GM06990 (cell line): Measurements from ENCODE around the gene GOLGA1.

GRCh38 chr9:123136043-123136748 lies 102.7 kb downstream of the GPR21 start:
- RRBS, result no CpG with 5 or more reads among the region's 5 CpGs

- RRBS, result no CpG with 5 or more reads among the region's 7 CpGs
Observed at GRCh38 chr9:123137736-123138880, 104.6 kb downstream of the GPR21 start.

- RRBS, result no CpG with 5 or more reads among the region's 12 CpGs
Observed at GRCh38 chr9:123377260-123377738, 21.3 kb downstream of the CRB2 start.

DNA sequence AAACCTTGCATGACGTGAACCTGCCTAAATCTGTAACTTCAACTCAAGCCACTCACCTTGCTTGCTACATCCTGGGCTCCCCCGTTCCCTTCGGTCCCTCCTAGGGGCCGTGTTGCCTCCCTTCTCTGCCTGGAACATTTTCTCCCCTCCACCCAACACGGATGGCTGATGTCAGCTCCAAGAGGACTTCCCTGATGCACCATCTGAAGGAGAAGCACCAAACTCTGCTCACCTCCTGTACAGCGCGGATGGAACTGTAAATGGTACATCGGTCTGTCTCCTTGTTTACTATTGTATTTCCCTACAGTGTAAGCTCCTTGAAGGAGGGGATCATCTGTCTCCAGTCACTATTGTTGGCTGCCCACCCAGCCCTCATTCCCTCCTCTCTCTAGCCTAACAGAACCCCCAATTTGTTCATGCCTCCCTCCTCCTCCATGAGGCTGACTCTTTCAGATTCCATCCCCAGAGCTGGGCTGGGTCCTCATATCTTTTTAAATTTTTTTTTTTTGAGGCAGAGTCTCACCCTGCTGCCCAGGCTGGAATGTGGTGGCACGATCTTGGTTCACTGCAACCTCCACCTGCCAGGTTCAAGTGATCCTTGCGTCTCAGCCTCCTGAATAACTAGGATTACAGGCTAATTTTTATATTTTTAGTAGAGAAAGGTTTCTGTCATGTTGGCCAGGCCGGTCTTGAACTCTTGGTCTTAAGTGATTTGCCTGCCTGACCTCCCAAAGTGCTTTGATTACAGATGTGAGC lies 163.1 kb downstream of the CRB2 start:
- RRBS, result no CpG with 5 or more reads among the region's 11 CpGs

DNA sequence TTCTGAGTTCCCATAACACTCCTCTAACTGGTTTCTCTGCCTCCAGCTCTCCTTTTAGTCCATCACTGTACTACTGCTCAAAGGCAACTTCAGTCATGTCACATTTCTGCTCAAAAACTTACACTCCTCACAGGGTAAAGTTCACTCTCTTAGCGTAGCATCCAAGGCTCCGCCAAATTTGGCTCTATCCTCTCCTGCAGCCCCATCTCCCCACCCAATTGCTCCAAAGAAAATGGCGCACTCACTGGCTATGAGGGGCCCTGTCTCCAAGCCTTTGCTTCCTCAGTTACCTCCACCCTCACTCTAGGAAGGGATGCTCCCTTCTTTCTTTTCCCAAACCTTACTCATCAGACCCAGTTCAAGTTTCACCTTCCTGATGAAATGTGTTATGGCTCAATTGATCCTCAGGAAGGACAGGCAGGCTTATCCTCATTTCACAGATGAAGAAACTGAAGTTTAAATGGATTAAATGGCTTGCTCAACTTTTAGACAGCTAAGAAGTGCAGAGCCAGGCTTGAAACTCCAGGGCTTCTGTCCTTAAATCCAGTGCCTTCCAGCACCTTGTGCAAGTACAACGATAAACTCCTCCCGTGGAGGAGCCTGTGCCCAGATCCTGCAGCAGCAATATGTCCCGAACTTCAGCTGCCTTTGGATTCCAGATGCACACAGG lies 199.3 kb downstream of the CRB2 start:
- RRBS, result no CpG with 5 or more reads among the region's 6 CpGs

- RRBS, result no CpG with 5 or more reads among the region's 5 CpGs
Observed at GRCh38 chr9:124137718-124138087, 120.0 kb upstream of the NEK6 start.

DNA sequence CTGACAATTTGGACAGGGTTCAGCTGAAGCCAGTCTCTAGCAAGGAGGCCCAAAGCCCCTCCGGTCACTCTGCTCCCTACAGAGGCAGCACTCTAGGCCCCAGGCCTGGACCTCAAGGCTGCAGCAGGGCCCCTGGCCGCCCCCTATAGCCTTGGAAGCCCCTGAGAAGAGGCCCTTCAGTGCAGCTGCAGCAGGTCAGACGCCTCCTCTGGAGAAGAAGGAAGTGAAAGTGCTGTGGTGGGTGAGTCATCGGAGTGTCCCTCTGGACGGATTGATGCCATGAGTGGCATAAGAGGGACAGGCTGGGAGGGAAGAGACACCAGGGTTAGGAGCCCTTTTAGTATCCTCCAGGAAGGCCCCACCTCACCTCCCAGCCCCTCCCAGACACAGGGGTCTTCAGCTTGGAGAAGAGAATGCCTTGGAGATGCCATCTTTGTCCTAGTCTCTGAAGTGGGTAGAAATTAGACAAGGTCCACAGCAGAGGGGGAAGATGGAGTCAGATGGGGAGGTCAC lies 39.0 kb upstream of the NEK6 start:
- RRBS, result no CpG with 5 or more reads among the region's 5 CpGs

DNA sequence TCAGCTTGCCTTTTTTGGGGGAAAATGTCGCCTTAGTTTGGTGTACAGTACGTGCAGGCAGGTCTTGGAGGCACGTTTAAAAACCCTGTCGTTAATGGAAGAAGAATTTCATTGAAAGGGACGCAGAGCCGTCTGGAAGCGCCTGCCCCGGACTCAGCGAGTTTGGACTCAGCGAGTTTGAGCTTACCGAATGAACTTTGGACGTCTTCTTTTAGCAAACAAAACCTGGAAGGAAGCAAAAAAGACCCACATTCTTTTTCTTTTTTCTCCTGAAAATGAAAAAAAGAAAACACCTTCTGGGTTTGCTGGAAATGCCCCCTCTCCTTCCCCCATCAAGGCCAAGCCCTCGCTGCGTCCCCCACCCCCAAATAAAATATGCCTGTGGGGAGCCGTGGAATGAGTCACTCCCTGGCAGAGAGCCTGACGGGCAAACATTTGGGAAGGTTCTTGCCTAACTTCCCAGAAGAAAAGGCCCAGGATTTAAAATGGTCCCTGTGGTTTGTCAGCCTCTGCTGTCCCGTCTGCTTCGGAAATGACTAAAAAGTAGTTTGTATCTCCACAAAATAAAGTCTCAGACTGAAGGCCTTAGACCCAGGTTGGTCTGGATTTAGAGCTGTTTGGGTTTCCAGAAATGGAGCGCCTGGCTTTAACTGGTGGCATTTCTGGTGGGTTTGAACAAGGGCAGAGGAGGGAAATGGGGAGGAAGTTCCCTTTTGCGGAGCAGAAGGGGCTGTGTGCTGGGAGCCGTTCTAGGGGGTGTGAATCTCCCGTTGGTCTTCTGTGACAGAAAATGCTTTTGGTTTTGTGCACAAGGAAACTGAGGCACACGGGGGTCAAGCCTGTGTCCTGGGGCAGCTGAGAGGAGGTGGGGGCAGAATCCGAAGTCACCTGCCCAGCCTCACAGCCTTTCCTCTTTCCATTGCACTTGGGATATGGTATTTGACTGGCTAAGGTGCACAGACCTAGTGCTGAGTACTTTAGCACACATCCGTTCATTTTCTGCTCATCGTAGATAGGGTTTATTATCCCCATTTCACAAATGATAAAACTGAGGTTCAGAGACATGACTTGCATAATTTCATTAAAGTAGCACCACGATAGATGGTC lies 1.9 kb downstream of the NEK6 start:
- RRBS, result no CpG with 5 or more reads among the region's 27 CpGs

- RRBS, result no CpG with 5 or more reads among the region's 26 CpGs
Observed at GRCh38 chr9:124285759-124286983, 28.4 kb downstream of the NEK6 start.

DNA sequence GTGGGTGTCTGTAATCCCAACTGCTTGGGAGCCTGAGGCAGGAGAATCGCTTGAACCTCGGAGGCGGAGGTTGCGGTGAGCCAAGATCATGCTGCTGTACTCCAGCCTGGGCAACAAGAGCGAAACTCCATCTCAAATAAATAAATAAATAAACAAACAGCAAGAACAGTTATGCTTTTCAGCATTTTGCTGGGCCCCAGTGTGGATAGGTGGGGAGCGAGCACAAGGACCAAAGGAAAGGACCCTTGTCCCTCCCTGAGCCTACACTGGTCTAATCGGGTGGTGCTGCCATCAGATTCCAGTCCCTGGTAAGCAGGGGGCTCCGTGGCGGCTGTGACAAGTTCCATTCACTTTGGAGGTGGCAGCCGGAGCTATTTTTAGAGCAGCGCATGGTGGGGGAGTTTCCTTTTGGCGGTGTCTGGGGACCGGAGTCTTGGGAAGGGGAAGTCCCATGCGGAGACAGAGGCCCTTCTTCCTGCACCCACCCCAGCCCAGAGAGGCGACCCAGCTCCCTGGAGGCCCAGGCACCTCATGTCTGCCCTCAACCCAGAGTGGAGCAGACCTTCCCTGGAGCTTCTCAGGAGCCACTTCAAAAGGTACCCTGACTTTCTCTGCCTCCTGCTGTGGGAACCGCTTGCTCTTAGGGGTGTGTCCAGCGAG lies 33.9 kb downstream of the NEK6 start:
- RRBS, result 6% methylated on average over 4 of the region's 17 CpGs

GRCh38 chr9:124355289-124355970 lies 59.8 kb downstream of the PSMB7 start:
- RRBS, result no CpG with 5 or more reads among the region's 15 CpGs

- RRBS, result no CpG with 5 or more reads among the region's 4 CpGs
Observed at GRCh38 chr9:124371736-124372547, 43.3 kb downstream of the PSMB7 start.

DNA sequence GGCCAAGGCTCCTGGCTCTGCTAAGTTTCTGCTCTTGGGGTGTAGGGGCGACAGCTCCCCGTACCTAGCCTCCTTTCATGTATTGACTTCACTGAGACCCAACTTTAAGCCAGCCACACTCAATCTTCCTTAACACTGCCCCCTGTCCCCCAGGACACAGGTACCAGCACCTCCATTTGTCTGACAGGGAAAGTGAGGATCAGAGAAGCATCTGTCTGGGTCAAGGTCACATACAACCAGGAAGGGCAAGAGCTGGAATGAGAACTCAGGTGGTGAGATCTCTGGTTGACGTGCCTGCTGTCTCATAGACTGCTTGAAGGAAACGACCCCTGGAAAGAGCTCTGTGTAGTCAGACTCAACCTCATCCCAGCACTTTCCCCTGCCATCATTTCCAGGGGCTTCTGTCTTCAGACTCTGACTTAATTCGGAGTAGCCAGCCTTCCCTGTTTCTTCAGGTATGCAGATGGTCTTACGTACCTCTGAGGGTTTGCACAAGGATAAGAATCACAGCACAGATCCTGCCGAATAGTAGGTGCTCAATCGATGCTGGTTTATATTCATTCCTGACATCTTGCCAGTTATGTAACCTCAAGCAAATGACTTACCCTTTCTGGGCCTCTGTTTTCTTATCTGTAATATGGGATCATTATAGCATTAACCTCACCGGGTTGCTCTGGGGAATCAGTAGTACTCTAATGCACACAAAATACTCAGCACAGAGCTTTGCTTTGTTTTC lies 7.4 kb upstream of the NR5A1 start:
- RRBS, result no CpG with 5 or more reads among the region's 9 CpGs

DNA sequence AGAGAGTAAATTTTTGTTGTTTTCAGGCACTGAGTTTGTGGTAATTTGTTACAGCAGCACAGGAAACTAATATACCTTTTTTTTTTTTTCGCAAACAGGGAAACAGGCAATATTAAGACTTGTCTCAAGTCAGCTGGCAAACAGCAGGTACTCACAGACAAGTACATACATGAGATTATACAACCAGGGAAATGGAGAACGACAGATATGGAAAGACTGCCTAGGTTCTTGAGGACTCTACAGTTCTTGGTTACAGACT lies 49.5 kb upstream of the NR5A1 start:
- RRBS, result no CpG with 5 or more reads among the region's 2 CpGs

DNA sequence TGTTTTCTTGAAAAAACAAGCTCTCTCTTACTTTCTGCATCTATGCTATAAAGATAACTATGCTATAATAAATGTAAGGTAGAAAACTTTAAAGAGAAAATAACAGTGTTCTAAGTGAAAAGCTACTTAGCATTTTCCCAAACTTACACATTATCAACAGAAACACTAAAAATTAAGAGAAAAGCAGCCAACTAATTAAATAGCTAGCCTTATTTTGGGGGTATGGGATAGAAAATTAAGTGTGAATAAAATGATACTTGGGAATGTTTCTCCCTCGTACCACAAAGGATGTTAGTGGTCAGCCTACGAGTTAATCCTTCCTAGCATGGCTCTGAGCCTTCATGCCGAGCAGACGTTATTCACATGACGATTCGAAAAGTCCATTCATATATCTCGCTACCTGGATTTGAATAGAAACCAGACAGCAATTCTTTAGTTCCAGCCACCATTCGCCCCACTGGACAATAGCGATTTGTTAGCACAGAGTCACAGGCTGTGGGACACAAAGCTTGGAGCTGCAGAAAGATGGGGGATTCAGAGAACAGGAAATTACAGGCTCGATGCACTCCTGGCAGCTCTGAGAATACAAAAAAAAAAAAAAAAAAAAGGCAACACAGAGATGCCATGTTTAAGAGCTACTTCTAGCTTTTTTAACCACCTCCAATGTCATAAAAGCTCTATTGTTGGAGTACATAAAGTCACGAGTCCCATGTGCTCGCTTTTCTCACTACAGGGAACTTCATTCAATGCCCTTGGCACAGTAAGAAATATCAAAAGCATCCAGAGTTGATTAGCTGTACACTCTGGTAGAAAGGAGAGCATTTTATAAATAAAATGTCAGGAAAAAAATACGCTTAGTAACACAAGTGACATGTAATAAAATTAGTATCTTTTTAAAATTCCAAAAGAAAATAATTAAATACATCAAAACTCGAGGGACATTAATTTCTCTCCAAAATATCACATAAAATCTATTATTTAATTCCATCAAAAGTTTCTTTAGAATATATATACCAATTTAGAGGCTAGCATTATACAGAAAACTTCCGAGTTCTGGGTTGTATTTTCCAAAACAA lies 110.7 kb downstream of the NR6A1 start:
- RRBS, result no CpG with 5 or more reads among the region's 15 CpGs

- RRBS, result no CpG with 5 or more reads among the region's 6 CpGs
Observed at GRCh38 chr9:124720832-124721719, 50.0 kb downstream of the NR6A1 start.

- RRBS, result no CpG with 5 or more reads among the region's 19 CpGs
Observed at GRCh38 chr9:124873468-124874254, 11.7 kb downstream of the ARPC5L start.

DNA sequence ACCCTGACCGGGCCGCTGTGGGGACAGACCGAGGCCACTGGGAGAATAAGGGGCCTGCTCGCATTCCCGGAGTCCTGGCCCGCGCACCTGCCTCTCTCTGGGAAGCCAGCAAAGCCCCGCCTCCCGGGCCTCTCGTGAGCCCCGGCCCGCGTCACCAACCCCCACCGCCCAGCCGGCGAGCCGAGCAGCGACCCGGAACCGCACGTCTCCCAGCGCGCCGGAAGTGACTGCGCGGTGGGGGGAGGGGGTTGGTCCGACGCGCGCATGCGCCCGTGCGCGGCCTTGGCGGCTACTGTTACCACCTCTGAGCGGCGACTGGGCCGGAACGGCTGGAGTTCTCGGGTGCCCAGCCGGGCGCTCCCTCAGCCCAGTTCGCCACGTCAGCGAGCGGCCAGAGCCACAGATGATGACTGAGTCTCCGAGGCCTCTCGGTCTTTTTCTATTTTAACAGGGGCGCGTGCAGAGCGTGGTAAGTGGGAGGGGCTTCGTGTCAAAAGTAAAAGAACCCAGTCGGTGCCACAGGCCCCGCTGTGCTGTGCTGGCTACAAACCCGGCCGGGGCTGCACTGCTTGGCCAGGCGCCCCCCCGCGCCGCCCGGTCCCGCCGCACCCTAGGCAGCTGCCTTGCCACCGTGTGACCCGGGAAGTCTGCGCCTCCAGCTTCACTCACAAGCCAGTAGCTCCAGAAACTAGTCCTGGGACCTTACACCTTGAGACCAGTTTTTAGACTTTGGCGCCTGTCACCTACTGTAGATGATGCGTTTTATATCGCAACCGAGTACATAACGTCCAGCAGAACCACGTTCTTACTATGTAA lies at the start of gene GOLGA1:
TSS of gene GOLGA1 (minus strand) at position 200 of the 816 bp plus-strand sequence.
- RRBS, result 5% methylated on average over 25 of the region's 72 CpGs

- RRBS, result no CpG with 5 or more reads among the region's 8 CpGs
Observed at GRCh38 chr9:125150376-125150850, 7.1 kb upstream of the SCAI start.

GRCh38 chr9:125200684-125201485 lies 543 bp downstream of the RABEPK start:
- RRBS, result no CpG with 5 or more reads among the region's 16 CpGs